ENCODE measurements around a stretch of chr6.

DNA sequence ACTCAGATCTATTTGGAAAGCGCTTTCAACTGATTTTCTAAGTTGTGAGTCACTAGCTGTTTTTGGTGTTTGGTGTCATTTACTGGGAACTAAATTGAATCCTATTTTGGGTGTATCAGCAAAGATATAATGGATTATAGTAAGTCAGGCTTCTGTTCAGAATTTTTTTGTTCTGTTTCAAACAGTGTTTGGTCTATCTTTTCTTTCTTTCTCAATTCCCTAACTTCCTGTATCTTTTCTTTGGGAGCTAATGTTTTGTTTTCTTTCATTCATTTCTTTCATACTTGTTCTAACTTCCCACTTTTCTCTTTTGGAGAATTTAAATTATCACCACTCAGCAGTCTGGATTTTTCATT, 104.4 kb upstream of the TMEM170B start:
- PRO-cap, 3 experiments: no peak in any of the 3 experiments
- RAMPAGE, long total RNA, 4 experiments: no peak in any of the 4 experiments
- RRBS: no CpG with 5 or more reads among the region's 1 CpG

- PRO-cap, 3 experiments: peak in 1 of 3 experiments; most common minus-strand start chr6:11538920 (in 1)
- RAMPAGE, long total RNA, 4 experiments: no peak in any of the 4 experiments
- RRBS: no CpG with 5 or more reads among the region's 5 CpGs
Observed at GRCh38 chr6:11538778-11539059, 1.2 kb downstream of the TMEM170B start.

GRCh38 chr6:11710163-11710633, 68.4 kb downstream of the ADTRP start:
- PRO-cap, 3 experiments: no peak in any of the 3 experiments
- RAMPAGE, long total RNA, 4 experiments: no peak in any of the 4 experiments
- RRBS: no CpG with 5 or more reads among the region's 6 CpGs

GRCh38 chr6:11754509-11755264, 23.9 kb downstream of the ADTRP start:
- PRO-cap, 3 experiments: no peak in any of the 3 experiments
- RAMPAGE, long total RNA, 4 experiments: no peak in any of the 4 experiments
- RRBS: no CpG with 5 or more reads among the region's 9 CpGs

- PRO-cap, 3 experiments: peak in 1 of 3 experiments; most common plus-strand start chr6:12061032 (in 1)
- RAMPAGE, long total RNA, 4 experiments: no peak in any of the 4 experiments
- RRBS: no CpG with 5 or more reads among the region's 12 CpGs
Observed at GRCh38 chr6:12060665-12061192, 48.6 kb downstream of the HIVEP1 start.

DNA sequence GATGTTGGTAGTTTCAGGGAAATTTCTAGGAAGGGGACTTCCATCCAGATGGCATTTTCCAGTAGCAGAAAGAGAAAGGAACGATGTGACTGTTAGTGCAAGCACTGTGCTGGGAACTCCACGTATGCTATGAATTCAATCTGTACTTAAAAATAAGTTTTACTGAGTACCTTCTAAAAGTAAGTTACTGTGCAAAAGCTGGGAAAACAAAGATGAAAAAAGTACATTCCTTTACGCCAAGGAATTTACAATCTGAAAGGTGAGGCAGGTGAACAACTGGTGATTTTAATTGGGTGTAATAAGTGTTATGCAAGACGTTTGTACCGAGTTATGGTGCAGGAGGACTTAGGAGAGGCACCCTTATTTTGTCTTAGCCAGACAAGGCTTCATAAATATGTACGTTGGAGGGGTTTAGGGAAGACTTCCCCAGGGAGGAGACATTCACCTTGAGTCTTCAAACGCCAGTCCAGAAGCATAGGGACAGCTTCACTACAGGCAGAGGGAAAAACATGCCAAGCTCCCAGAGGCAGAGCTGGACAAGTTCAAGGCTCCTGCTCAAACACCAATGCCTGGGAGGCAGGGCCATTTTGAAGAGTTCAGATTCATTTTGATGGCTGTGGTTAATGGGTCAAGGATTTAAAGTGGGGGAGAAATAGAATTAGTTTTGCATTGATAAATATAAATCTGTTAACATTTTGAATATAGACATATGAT, 13.8 kb upstream of the EDN1 start:
- PRO-cap, 3 experiments: no peak in any of the 3 experiments
- RAMPAGE, long total RNA, 4 experiments: no peak in any of the 4 experiments
- RRBS: no CpG with 5 or more reads among the region's 7 CpGs

DNA sequence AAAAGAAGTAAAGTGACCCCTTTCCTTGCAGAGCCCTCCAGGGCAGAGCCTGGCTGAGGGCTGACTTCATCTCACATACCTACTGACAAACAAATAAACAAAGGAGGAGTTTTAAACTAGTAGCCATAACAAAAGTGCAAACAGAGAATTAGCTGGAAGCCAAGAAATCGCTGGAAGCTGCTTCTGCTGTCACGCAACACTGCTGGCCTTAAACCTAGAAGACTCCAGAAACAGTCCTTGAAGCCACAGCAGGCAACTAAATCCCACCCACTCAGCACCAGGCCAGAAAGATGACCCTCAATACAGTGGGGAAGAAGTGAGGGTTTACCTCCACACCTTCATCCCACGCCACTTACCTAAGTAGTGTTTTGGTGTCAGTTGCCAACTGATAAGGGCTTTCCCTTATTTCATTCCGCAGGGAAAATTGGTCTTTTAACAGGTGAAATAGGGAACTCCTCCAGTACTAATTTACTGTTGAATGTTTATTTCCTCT, 46.1 kb downstream of the EDN1 start:
- PRO-cap, 3 experiments: no peak in any of the 3 experiments
- RAMPAGE, long total RNA, 4 experiments: no peak in any of the 4 experiments
- RRBS: no CpG with 5 or more reads among the region's 4 CpGs

- PRO-cap, 3 experiments: no peak in any of the 3 experiments
- RAMPAGE, long total RNA, 4 experiments: no peak in any of the 4 experiments
- RRBS: no CpG with 5 or more reads among the region's 10 CpGs
Observed at GRCh38 chr6:12485286-12485961, 195.3 kb downstream of the EDN1 start.

- PRO-cap, 3 experiments: peak in 1 of 3 experiments; most common plus-strand start chr6:12539139 (in 1); most common minus-strand start chr6:12538968 (in 1)
- RAMPAGE, long total RNA, 4 experiments: no peak in any of the 4 experiments
- RRBS: no CpG with 5 or more reads among the region's 10 CpGs
Observed at GRCh38 chr6:12538724-12539426, 177.7 kb upstream of the PHACTR1 start.

GRCh38 chr6:12584977-12585471, 131.5 kb upstream of the PHACTR1 start:
- PRO-cap, 3 experiments: no peak in any of the 3 experiments
- RAMPAGE, long total RNA, 4 experiments: no peak in any of the 4 experiments
- RRBS: no CpG with 5 or more reads among the region's 11 CpGs

GRCh38 chr6:12646672-12646919, 70.0 kb upstream of the PHACTR1 start:
- PRO-cap, 3 experiments: no peak in any of the 3 experiments
- RAMPAGE, long total RNA, 4 experiments: no peak in any of the 4 experiments
- RRBS: no CpG with 5 or more reads among the region's 1 CpG

DNA sequence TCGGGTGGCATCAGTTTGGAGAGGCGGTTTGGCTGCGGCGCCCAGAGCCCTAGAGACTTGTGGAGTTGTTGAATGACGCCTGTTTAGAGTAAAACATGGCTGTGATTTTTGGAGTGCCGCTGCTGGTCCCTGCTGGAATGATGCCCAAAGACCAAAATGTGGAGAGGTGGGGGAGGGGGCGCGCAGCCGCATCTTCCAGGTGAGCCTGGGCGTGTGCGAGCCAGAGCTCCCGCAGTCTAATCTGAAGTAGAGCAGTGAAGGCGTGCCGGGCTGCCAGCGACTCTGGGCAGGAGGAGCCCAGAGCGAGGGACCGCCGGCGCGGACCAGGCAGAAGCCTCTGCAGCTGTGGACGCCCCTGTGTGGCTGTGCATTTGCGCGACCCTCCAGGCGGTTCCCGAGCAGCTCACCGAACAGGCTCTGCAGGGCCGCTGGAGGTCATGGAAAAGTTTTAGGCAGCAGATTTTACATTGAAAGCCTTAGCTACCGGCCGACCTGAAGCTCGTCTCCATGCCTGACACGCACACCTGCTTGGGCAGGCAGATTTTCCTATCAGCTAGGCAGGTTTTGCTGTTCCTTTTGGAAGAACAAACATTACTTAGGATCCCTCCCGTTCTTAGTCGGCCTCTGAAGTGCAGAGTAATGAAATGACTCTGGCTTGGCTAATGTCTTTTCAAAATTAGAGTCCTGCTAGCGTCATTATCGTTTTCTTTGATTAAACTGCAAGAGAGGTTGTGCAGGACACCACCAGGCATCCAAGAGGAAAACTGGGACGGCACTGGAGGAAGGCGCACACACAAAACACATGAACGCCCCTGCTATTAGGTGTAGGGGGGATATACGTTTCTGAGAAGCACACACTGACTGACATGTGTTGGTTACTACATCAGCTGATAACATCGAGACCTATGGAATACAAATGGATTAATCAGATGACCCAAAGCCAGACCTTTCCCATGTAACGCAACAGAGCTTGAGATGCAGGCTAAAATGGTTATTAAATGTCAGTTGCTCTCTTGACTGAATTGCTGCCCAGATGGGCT, 298.3 kb downstream of the PHACTR1 start:
- PRO-cap, 3 experiments: no peak in any of the 3 experiments
- RAMPAGE, long total RNA, 4 experiments: no peak in any of the 4 experiments
- RRBS: 7% methylated on average over 5 of the region's 41 CpGs

DNA sequence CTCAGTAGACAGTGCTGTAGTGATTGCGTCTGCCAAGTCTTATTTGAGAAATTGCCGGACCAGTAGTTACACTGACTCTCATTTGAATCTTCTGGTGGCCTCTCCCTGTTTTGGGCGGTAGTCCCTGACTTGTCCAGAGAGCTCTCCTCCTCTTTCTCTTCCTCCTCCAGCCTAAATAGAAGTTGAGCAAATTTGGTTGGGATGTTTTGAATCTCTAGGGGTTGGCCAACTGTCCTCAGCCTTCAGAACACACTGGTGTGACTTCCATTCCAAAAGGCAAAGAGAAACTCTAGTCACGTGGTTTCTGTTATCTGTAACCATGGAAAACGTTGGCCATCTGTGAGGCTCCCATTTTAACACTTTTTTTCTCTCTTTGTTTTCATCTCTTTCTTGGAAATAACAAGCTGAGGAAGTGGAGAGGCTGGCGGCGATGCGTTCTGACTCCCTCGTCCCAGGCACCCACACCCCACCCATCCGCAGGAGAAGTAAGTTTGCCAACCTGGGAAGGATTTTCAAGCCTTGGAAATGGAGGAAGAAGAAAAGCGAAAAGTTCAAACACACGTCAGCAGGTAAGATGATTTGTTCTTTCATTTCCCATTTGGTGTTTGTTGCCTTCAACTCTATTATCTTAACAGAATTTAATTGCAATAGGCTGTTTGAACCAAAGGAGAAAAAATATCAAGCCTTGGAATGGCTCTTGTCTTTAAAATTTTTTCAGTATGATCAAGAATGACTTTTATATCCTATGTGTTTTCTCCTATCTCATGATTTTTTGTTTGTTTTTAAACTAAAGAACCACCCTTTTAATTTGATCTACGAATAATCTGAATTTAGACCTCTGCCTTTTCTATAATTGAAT, 275.1 kb downstream of the TBC1D7 start:
- PRO-cap, 3 experiments: no peak in any of the 3 experiments
- RAMPAGE, long total RNA, 4 experiments: no peak in any of the 4 experiments
- RRBS: no CpG with 5 or more reads among the region's 13 CpGs

- PRO-cap, 3 experiments: no peak in any of the 3 experiments
- RAMPAGE, long total RNA, 4 experiments: no peak in any of the 4 experiments
- RRBS: no CpG with 5 or more reads among the region's 7 CpGs
Observed at GRCh38 chr6:13286064-13286811, 42.1 kb downstream of the TBC1D7 start.

DNA sequence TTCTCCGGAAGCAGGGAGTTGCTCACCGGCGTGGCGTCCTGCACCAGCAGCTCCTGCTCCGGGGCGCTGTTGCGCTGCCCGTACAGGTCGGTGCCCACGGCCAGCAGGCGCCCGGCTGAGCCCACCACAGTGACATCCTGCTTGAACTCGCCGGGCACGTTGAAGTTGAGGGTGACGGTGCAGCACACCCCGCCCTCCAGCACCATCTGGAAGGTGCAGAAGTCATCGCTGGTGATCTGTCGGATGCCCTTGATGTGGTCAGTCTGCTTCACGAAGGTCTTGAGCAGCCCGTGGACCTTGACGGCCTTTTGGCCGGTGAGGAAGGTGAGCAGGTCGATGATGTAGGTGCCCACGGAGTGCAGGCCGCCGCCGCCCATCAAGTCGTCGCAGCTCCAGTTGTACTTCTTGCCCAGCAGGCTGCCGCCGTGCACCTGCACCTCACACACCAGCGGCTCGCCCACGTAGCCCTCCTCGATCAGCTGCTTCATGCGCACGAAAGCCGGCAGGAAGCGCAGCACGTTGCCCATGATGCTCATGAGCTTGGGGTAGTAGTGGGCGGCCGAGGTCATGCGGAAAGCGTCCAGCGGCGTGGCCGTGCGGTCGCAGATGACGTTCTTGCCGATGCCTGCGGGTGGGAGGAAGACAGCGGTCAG, 36.8 kb upstream of the TBC1D7 start:
- PRO-cap, 3 experiments: no peak in any of the 3 experiments
- RAMPAGE, long total RNA, 4 experiments: no peak in any of the 4 experiments
- RRBS: 98% methylated on average over 11 of the region's 54 CpGs

GRCh38 chr6:13397218-13397951, 69.0 kb upstream of the TBC1D7 start:
- PRO-cap, 3 experiments: no peak in any of the 3 experiments
- RAMPAGE, long total RNA, 4 experiments: no peak in any of the 4 experiments
- RRBS: no CpG with 5 or more reads among the region's 10 CpGs

- PRO-cap, 3 experiments: no peak in any of the 3 experiments
- RAMPAGE, long total RNA, 4 experiments: no peak in any of the 4 experiments
- RRBS: no CpG with 5 or more reads among the region's 7 CpGs
Observed at GRCh38 chr6:13413952-13414703, 73.3 kb downstream of the GFOD1 start.

DNA sequence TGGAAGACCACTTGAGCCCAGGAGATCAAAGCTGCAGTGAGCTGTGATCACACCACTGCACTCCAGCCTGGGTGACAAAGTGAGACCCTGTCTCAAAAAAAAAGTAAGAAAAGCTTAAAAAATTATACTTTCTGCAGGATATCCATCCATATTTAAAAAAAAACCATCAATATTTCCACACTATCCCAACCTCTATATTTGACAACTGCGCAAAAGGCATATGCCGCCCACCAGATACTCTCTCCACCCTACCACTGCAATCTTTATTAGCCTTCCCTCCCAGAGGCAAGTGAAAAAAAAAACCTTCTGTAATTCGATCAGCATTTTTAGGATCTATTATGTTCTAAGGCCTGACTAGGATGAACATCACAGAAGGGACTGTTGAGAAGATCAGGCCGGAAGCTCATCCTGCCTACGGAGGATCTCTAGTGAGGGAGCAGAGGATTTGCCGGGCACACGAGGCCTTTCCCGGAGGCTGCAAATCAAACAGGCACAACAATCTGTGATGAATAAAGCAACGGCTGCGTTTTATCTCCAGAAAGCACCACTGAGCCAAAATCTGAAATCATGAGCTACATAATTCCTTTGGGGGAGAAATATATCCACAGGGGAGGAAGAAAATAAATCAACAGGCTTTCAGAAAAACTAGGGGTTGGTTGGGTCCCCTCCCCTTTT, 65.9 kb downstream of the GFOD1 start:
- PRO-cap, 3 experiments: no peak in any of the 3 experiments
- RAMPAGE, long total RNA, 4 experiments: no peak in any of the 4 experiments
- RRBS: 69% methylated on average over 2 of the region's 10 CpGs

- PRO-cap, 3 experiments: no peak in any of the 3 experiments
- RAMPAGE, long total RNA, 4 experiments: no peak in any of the 4 experiments
- RRBS: no CpG with 5 or more reads among the region's 9 CpGs
Observed at GRCh38 chr6:13422538-13423393, 64.6 kb downstream of the GFOD1 start.

GRCh38 chr6:13448024-13448709, 39.2 kb downstream of the GFOD1 start:
- PRO-cap, 3 experiments: no peak in any of the 3 experiments
- RAMPAGE, long total RNA, 4 experiments: no peak in any of the 4 experiments
- RRBS: no CpG with 5 or more reads among the region's 4 CpGs